B cell (primary cell): ENCODE measurements around the genes LIMS2 and SAP130.

DNA sequence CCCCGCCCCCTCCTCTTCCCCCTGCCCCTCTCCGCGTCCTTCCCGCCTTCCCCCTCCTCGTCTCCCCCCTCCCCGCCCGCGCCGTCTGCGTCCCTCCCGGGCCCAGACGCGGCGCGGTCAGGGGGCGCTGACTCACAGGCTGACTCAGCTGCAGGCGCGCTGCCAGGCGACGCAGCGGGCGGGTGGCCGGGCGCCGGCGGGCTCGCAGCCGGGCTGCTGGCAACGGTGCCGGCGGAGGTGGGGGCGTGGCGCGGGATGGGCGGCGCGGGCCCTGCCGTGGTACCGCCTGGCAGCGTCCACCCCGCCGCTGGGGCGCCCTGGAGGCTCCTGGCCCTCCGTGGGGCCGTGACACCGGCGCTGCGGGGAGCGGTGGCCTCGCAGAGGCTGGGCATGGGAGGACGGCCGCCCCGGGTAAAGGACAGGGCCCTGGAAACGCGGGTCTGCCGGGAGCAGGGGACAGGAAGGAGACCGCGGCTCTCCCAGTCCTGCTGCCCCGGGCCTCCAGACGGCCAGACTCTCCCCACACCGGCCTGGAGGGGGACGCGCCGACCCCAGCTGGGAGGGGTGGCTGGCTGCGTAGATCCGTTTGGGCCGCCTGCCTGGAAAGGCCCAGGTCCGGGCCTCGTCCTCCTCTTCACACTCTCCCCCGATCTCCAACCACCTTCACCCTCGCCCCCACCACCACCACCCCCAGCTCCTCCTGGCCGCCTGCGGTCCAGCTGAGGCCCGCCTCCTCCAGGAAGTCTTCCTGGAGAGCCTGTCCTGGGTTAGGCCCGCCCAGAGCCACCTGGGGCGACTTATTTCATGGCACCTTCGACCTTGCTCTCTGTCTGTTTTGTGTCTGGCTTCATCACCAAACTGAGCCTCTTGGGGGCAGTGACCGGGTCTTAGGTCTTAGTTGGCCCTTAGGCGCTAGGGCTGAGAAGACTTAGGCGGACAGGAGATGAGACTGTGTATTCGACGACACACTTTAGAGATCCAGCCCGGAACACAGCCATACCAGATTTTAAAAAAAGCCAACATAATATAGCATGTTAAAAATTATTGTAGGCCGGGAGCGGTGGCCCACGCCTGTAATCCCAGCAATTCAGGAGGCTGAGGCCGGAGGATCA is 9.9 kb upstream of the PROC start:
- PRO-cap: bidirectional peak, plus-strand start at position 172 of the sequence, minus-strand start at position 67 of the sequence
- CAGE, long polyA plus RNA: no peak

GRCh38 chr2:127515599-127516483 is 10.4 kb downstream of the IWS1 start:
- PRO-cap: no peak
- CAGE, long polyA plus RNA: no peak

DNA sequence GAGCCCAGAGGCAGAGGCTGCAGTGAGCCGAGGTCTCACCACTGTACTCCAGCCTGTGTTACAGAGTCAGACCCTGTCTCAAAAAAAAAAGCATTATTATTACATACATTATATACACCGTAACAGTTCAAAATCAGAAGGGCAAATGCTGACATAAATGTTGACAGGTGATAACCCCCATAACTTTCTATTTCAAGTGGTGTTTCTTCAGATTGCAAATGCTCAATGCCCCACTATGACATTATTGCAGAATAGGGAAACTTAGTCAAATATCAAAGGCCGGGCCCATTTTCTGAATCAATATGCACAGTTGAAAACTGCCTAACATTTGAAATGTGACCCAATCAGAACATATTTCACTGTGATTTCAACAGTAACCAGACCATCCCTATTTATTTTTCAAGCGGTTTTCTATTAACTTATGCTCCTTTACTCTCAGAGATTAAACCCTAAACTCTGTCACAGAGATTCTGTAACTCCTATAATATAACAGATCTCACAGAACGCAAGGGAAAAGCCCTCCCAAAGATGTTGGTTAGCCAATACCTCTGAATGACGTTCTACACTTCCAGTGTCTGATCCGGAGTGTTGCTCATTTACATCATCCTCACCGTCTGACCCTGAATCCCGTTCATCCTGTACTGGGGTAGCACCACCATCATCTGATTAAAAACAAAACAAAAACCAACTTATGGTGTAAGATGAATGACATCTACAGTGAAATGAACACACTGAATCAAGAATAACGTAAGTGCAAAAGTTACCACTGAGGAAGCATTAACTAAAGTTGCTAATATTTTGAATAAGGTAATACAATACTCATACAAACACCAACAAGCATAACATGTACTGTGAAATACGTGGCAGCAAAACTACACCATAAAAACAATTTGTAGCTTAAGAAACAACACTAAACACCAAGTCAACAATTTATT is 2.9 kb downstream of the IWS1 start:
- PRO-cap: no peak
- CAGE, long polyA plus RNA: no peak

GRCh38 chr2:127577928-127578397 is 42.5 kb downstream of the MYO7B start:
- PRO-cap: no peak
- CAGE, long polyA plus RNA: no peak

GRCh38 chr2:127584337-127584781 is 48.9 kb downstream of the MYO7B start:
- PRO-cap: no peak
- CAGE, long polyA plus RNA: no peak

DNA sequence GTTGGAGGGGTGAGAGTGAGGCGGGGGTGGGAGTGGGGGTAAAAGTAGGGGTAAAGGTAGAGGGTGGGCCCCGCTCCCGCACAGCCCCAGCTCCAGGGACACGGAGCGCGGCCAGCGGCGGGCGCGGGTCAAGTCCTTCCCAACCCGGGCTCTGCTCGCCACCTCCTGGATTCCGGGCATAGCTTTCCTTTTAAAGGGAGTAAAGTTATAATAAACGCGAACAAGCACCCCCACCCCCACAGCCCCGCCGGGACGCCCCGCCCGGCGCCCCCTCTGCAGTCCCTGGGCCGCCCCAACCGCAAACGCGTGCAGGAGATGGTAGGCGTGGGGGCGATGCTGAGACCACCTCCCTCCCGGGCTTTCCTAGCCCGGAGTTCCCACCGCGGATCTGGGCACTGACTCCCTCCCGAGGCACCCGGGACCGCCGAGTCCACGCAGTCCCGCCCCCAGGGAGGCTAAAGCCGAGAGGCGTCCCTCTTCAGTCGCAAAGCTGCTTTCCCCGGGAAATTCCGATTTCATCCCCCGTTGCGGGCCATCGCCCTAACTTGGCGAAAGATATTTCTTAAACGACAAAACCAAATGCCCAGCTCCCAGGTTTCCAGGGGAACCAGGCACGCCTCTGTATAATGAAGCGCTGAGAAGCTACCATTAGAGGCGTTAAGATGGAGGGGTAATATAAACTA is at the start of gene LIMS2:
TSS of gene LIMS2 (minus strand) at position 165 of the 683 bp plus-strand sequence.
- PRO-cap: no peak
- CAGE, long polyA plus RNA: no peak

DNA sequence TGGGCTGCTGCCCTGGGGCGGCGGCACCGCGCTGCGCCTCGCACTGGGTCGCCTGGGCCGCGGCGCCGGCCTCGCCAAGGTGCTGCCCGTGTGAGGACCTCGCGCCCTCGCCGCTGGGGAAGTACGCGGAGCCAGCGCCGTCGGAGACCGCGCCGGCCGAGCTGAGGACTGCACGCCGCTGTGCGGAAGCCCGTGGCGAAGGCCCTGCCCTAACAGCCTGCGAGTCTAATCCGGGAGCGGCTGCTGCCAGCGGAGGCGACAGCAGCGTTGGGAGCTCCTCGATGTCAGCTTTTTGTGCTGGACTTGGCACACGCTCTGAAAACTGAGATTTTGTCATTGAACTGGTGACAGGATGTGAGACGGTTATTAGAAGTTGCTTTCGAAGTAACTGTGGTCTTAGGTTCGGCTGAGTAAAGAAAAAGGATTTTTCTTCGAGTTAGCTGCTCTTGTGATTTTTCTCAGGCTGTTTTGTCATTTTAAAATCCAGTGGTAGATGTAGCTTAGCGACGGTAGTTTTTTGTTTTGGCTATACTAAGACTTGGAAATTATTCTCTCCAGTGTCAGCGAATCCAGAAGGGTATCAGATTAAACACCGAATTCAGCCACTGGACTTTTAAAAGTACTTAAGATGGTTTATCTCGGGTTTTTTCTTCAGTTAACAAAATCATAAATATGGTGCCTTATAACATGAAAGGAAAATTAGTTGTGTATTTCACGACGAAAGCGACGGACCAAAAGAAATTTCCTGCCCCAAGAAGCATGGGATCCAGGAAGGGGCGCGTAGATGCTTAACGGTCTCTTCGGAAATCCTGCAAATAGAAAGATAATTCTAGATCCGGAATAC is 1.0 kb downstream of the SFT2D3 start:
- PRO-cap: bidirectional peak, plus-strand start at position 228 of the sequence, minus-strand start at position 92 of the sequence; bidirectional peak, plus-strand start at position 336 of the sequence, minus-strand start at position 317 of the sequence
- CAGE, long polyA plus RNA: no peak

DNA sequence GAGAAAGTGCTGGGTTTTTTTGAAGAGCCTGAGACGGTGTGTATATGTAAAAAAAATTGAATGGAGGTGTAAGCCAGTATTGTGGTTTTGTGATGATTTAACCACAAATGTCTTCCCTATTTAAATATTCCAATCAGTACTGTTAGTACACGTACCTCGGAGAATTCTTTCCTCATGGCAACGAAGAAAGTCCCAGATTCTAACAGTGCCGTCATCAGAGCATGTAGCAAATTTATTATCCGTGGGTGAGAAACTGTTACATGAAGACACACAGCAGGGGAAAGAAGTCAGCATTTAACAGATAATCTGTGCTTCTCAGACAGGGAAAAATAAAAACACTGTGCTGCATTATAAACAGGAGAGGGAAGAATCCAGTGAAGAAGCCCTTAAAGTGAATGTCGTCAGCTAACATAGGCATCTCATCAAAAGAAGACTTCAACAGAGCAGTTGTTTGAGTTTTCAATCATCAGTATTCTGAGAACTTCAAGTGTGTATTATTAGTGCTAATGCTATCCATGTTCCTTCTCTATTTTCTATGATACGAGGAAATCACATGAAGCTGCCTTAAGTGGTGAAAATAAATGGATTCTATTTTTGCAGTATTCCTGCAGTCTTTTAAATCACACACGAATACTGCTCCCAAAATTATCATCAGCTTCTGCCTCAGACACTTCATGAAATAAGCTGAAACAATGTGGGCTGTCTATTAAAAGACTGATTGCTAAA is 47.9 kb downstream of the WDR33 start:
- PRO-cap: no peak
- CAGE, long polyA plus RNA: no peak

GRCh38 chr2:127859095-127859704 is 1.2 kb upstream of the POLR2D start:
- PRO-cap: no peak
- CAGE, long polyA plus RNA: no peak

DNA sequence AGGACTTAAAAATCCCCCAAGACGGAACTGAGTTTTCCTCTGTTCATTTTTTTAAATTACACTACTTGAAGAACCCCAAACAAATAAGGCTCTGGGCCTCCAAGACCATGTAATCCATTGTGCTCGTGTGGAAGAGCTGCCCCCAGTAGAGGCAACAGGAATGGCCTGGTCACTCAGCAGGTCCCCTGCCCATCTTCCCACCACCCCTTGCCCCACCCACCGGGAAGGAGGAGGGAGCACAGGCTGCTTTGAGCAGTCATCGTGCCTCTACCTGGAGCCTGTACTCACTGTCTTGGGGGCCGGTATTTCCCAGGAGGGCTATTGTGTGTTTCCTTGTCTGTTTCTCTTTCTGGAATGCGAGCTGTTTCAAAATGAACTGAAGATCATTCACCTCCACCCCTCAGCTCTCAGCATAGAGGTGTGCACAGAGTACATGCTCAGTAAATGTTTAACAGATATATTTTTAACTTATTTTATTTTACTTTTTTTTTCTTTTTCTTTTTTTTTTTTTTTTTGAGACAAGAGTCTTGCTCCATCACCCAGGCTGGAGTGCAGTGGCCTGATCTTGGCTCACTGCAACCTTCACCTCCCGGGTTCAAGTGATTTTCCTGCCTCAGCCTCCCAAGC is 7.8 kb upstream of the AMMECR1L start:
- PRO-cap: no peak
- CAGE, long polyA plus RNA: no peak

GRCh38 chr2:128027442-128028183 is at the start of gene SAP130:
SAP130 (minus strand) TSS chr2:128028059.
- PRO-cap: bidirectional peak, plus-strand start at chr2:128027549, minus-strand start at chr2:128027280; bidirectional peak, plus-strand start at chr2:128028341, minus-strand start at chr2:128028088
- CAGE, long polyA plus RNA: no peak

DNA sequence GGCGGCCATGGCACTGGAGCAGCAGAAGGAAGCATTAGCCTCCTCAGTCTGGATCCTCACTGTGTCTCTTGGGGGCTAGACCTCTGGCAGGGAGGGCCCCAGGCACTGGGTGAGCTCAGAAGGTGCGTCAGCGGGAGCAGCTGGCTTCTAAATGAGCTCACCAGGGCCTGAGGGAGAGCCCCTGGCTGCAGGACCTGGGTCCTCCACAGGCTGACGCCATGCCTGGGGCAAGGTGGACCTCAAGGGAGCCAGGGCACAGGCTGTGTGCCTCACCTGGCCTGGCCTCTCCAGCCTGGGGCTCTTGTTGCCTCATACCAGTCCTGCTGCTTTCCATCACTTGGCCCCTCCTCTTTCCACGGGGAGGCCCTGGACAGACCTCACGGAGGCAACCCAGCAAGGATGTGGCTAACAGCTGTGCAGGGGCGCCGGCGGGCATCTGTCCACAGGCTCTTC is 27.2 kb downstream of the HS6ST1 start:
- PRO-cap: no peak
- CAGE, long polyA plus RNA: no peak

DNA sequence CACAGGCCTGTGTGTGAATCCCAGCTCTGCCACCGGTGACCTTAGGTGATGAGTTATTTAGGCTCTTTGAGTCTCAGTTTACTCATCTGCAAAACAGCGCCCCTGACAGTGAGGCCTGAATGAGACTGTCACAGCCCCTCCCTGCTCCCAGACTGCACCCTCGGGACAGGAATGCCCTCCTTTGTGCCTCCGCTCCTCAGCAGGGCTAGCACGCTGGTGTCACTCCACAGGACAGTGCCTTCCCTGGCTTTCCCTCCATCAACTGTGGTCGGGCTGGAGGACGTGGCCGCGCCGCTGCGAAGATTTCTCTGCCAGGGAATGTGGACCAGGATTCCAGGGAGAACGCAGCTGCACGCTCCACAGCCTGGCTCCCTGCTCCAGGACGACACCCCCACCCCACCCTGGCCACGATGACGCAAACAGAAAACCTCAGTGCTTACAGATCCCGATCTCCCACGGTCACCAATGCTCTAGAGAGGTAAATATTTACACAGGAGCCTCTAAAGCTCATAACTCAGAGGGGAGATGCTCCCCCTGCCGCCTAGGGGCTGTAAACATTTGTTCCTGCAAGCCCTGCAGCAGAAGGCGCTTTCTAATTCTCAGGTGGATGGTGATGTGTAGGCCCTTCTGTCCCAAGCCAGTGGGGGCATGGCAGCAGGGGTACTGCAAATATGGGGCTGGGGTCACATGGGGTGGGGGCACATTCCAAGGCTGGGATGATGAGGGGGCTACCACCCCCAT is 12.5 kb downstream of the HS6ST1 start:
- PRO-cap: no peak
- CAGE, long polyA plus RNA: no peak

- PRO-cap: no peak
- CAGE, long polyA plus RNA: no peak
Measured at GRCh38 chr2:128607864-128608372, 289.2 kb upstream of the HS6ST1 start.

DNA sequence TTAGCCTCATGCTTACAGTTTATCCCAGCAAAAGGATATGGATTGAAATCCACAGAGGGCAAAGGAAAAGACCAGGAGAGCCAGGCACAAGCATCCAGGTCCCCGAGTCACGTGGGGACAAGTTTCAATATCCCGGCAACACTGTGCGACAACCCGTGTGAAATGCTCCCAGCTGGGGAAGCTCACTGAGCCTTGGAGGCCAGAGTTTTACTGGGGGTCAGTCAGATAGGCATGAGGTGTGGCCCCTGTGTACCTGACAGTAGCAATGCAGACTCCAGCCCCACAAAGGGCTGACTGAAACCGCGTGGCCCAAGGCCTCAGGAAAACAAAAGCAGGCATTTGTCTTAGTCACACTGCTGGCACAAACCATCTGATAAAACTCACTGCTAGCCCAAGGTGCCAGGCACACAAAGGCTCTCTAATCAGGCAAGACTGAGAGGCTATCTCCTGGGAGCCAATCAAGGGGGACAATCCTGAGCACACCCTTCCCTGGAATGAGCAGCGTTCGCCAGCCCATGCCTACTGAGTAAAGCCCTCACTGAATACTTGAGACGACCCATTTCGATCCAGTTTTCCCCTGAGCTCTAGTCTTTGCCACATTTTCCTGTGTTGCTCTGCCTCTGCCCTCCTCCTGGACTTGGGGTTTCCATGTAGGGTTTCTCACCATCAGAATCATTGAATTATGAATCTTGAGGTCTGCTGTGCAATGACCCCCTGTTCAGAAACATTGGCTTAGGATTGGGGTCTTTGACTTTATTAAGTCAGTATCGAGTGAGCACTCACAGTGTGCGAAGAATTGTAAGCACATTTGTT is 786.5 kb upstream of the RAB6C start:
- PRO-cap: no peak
- CAGE, long polyA plus RNA: no peak

- PRO-cap: no peak
- CAGE, long polyA plus RNA: no peak
Measured at GRCh38 chr2:130187311-130188244, 5.5 kb downstream of the MZT2B start.

DNA sequence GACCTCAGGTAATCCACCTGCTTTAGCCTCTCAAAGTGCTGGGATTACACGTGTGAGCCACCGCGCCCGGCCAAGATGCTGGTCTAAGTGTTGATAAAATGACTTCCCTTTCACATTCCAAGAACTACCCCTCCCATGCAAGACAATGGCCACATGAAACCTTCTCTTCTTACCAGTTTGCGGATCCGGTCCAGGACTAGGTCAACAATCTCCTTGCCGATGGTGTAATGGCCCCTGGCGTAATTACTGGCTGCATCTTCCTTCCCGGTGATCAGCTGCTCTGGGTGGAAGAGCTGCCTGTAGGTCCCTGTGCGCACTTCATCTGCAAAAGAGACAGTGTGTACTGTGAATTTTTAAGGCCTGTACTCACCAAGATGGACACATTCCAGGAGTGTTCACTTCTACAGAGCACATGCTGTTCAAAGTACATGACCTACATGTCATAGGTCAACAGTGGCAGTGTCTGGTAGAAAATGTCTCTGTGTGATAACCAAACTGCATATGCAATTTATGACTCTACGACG is 3.3 kb downstream of the TUBA3E start:
- PRO-cap: no peak
- CAGE, long polyA plus RNA: no peak

DNA sequence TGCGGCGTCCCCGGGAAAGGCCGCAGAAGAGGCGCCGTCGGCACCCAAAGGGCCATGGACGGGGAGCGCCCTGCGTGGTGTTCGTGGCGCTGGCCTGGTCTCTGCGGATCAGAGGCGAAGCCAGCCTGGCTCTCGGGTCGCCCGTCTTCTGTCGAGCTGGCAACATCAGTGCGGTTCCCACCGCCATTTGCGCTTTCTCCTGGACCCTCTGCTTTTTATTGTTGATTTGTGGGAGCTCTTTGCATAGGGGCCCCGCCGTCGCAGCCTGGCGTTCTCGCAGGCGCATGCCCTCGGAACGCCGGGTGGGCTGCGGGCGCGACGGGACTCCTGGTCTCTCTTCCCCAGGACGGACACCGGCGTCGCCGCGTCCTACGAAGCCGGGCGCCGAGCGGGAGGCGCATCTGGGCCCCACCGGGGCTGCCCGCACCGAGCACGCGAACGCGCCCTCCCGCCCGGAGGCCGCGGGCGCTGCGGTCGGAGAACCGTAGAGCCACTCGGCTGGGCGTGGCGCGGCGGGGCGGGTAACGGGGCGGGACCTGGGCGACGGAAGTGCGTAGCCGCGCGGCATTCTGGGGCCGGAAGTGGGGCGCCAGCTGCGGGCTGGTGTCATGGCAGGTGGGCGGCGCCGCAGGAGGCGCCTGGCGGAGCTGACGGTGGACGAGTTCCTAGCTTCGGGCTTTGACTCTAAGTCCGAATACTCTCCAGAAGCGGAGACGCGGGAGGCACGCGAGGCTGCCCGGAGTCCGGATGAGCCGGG is 30.7 kb upstream of the TUBA3E start:
- PRO-cap: no peak
- CAGE, long polyA plus RNA: no peak

GRCh38 chr2:130251910-130252318 is 53.7 kb upstream of the TUBA3E start:
- PRO-cap: no peak
- CAGE, long polyA plus RNA: no peak

DNA sequence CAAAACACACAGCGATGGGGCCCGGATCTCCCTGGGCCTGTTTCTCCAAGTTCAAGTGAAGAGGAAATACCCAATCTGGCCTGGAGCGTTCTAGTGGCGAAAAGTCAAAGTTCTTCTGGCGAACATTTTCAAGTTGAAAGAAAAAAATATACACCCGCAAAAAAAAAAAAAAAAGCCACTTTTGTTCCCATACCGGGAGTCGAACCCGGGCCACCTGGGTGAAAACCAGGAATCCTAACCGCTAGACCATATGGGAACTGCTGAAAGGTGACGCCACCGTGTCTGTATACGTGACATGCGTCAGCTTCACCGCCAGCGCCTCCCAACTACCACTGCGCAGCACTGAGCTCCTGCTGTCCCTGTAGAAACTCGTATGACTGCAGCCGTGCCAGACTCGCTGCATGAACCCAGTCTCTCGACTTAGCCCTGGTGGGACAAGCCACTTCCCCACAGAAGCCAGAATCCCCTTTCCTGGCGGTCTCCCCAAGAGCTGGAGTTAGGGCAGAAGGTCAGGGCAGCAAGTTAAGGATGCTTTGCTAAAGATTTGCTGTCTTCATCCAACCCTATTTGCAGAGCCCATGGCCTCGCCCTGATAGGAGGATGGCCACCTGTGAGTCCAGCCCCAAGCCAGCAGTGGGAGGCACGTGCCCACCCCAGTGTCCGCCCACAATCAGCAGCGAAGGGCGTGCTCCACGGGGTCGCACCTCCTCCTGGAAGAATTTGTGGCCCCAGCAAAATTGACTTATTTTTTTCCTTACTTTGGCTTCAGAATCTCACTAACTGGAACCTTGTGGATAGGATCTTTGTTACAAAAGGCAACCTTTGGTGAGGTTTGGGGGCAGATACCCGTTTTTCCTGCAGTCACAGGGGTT is 4.8 kb downstream of the CCDC115 start:
- PRO-cap: unidirectional peak, minus-strand start at position 262 of the sequence
- CAGE, long polyA plus RNA: no peak